Colon Carcinoma Metastatic in the Brain (tissue), 2 donors: ENCODE measurements around the genes SDR42E2, PALB2 and PRKCB.

- PRO-cap, 2 experiments: no peak in any of the 2 experiments
Measured at GRCh38 chr16:22162193-22162790, at the start of gene SDR42E2. Gene SDR42E2, plus strand, starts transcription at chr16:22162506.

DNA sequence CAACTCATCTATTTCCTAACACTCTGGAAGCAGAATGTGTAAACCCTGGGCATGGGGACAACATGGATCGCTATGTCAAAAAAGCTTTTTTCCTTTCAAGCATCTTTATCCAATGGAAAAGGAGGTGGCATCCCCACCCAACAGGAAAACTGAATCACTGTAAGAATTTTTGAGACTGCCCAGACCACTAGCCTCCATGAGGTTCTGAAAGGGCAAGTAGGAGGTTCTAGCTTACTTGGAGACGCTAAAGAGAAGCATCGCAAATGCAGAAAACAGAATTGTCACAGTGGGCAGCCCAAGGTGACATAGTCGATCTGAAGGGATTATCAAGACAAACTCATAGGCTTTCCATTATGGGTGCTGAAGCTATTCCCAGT is 13.4 kb upstream of the EEF2K start:
- PRO-cap, 2 experiments: no peak in any of the 2 experiments

DNA sequence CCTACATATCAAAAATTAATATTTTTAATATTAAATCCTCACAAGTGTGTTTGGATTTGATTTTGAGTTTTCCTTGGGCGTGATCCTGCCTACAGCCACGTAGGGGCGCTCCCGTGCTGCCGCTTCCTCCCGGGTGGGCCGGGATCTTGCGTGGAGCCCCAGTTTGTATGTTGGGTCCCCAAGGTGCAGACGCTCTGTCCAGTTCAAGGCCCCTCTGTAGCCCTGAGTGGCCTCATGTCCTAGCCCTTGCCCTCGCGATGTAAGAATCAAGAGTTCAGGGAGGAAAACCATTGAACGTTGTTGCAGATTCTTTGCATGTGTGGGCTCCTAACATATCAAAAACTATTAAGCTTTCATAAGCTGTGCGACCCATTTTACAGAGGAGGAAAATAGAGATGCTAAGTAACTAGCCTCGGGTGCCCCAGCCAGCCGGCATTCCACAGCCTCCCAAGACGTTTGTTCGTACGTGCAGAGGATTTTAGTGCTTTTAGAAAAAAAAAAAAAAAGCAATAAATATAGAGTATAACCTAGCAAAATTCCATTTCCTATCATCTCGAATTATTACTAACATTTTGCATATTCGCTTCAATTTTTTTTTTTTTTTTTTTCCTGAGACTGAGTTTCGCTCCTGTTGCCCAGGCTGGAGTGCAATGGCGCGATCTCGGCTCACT is 10.0 kb upstream of the EEF2K start:
- PRO-cap, 2 experiments: no peak in any of the 2 experiments

DNA sequence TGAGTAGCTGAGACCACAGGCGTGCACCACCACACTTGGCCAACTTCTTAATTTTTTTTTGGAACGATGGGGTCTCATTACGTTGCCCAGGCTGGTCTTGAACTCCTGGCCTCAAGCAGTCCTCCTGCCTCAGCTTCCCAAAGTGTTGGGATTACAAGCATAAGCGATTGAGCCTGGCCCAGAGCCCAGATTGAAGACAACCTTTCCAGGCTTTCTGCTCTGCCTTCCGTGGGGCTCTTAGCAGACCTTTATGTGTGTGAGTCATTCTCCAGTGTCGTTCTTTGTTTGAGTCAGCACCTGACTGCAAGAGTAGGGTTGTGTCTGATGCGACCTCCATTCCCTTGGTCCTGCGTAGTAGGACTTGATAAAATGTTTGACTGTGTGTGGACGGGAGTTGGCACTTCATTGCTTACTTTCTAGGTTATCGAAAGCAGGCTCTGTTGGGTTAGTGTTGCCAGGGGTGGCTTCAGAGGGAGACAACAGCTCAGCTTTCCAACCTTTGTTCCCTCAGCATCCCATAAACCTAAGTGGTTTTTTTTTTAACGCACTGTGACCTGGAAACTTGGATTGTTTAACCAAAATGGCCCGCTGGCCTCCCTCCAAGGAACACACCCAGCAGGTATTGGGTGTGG is 26.4 kb downstream of the EEF2K start:
- PRO-cap, 2 experiments: peak in 1 of 2 experiments; most common minus-strand start position 283 of the sequence (in 1)

GRCh38 chr16:22355574-22356270 is 18.7 kb downstream of the CDR2 start:
- PRO-cap, 2 experiments: no peak in any of the 2 experiments

- PRO-cap, 2 experiments: peak in 1 of 2 experiments; most common plus-strand start chr16:22368704 (in 1)
Measured at GRCh38 chr16:22368219-22369015, 6.0 kb downstream of the CDR2 start.

DNA sequence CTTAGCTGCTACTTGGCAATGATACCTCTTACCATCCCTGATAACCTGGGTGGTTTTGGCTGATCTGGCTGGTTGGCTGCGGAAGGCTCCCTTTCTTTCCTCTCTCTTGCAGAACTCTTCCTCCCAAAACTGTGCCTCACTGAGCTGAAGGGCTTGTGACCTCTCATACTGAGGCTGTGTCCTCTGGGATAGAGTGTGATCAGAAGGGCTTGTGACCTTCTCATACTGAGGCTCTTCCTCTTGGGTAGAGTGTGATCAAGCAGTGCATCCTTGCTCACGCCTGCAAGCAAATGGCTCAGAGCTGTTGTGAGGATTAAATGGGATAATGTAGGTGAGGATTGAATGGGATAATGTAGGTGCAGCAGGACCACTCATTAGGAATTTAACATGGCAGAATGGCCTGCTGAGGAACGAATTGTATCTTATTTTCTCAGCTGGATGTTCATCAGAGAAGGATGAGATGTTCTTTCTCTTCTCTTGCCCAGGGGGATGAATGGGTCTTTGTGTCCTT is 130.2 kb upstream of the HS3ST2 start:
- PRO-cap, 2 experiments: no peak in any of the 2 experiments

DNA sequence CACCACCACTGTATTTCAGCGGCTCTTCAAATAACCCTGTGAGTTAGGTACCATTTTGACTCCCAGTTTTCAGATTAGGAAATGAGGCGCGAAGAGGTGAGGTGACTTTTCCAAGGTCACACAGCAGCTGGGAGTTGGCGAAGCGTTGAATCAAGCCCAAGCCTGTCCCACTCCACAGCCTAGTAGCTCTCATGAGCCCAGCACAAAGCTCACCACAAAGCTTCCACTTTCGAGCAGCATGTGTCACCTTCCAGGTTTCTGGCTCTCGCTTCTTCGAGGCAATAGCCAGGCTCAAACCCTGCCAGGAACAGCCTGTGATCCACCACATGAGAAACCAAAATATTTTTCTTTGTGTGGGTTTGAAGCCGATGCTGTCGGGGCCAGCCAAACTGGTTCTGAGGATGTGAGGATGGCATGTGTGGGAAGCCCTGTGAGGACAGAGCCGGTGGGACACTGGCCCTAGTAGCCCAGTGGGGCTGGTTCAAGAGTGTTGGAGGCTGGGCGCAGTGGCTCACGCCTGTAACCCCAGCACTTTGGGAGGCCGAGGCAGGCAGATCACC is 68.1 kb downstream of the COG7 start:
- PRO-cap, 2 experiments: no peak in any of the 2 experiments

DNA sequence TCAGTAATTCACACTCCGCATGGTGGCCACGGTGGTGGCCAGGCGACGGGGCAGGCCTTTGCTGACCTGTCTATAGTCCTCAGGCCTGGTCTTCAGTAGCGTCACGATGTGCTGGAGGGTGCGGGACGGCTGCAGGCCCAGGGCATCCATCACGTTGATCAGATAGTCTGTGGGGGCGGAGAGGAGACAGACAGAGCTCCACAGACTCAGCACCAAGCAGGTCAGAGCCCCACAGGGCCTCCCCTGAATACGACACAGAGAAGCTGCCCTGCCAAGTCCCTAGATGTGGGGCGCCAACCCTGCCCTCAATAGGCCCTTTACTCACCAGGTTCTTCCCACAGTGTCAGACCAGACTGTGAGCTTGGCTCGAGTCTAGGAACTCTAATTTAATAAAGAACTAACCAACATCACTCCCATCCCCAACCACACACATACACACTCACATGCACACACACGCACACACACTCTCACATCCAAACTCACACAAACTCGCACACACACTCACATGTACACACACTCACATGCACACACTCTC is 64.0 kb downstream of the COG7 start:
- PRO-cap, 2 experiments: no peak in any of the 2 experiments

- PRO-cap, 2 experiments: no peak in any of the 2 experiments
Measured at GRCh38 chr16:23488043-23488622, 22.2 kb downstream of the GGA2 start.

- PRO-cap, 2 experiments: no peak in any of the 2 experiments
Measured at GRCh38 chr16:23508509-23509567, 1.5 kb downstream of the GGA2 start.

- PRO-cap, 2 experiments: no peak in any of the 2 experiments
Measured at GRCh38 chr16:23596894-23597515, 889 bp upstream of the NDUFAB1 start.

DNA sequence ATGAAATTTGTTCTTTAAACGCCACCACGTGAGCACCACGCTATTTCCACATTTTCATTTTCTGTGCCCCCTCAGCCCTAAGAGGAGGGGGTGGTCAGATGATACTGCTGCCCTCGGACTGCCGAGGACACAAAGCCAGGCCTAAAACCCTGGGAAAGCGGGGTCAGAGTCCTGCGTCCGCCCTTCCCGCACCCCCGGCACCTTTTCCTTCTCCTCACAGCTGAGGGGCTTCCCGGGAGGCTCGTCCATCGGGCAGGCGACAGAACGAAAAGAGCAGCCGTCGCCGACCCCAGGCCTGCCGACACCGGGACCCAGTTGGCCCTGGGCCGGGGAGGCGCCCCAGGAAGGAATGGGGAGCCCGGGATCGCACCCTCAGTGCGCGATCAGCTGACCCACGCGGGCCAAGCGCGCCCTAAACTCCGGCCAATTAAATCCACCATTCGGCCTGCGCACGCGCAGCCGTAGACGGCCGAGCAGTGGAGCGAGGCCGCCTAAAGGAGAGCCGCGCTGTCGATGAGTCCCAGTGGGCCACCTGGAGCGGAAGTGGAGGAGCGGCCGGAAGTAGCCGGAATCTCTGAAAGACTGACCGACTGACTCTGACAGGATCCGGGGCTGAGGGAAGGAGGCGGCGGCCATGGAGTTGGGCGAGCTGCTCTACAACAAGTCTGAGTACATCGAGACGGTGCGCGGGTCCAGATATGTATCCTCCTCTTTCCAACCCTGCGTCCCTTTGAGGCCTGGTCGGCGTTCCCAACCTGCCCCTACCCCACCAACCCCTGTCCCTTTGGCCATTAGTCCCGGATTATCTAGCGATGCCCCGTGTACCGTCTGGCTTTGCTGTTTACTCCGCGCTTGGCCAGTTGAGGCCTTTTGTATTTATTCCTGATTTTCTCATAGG is at the start of gene PALB2:
Gene PALB2 (minus strand): TSS at position 402 of the 898 bp plus-strand sequence.
- PRO-cap, 2 experiments: peak in 2 of 2 experiments; most common plus-strand start position 535 of the sequence (in 2); most common minus-strand start position 389 of the sequence (in 2)

- PRO-cap, 2 experiments: no peak in any of the 2 experiments
Measured at GRCh38 chr16:23757773-23758220, 3.0 kb downstream of the CHP2 start.

- PRO-cap, 2 experiments: no peak in any of the 2 experiments
Measured at GRCh38 chr16:23758433-23758956, 3.7 kb downstream of the CHP2 start.

DNA sequence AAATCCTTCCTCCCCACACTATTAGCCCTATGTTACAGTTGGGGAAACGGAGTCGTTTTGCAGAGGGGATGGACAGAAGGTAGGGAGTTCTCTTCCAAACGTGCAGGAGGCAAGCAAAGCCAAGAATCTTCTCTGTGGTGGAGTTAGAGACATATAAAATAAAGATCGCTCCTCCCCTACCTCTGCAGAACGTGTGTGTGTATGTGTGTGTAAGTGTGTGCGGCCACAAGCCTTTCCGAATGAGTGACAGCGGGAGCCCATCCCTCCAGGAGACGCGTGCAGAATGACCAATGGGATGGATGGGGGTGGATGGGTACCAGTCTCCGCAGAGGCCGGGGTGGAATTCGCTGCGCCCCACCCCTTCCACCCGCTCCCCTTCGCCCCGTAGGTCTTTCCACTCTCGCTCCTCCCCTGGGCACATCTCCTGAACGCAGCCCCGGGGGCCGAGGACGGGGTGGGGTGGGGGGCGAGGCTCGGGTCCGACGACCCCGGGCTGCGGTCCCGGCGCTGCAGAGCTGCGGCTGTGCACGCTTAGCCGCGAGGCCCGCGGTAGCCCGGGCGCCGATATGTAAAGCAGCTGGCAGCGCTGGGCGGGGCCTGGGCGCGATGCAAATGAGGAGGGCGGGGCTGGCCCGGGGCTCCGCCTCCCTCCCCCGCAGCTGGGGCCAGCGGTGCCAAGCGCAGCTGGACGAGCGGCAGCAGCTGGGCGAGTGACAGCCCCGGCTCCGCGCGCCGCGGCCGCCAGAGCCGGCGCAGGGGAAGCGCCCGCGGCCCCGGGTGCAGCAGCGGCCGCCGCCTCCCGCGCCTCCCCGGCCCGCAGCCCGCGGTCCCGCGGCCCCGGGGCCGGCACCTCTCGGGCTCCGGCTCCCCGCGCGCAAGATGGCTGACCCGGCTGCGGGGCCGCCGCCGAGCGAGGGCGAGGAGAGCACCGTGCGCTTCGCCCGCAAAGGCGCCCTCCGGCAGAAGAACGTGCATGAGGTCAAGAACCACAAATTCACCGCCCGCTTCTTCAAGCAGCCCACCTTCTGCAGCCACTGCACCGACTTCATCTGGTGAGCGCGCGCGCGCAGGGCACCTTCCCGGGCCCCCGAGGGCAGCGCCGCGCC is at the start of gene PRKCB:
Gene PRKCB (plus strand): TSS at position 687 of the 1,106 bp plus-strand sequence.
- PRO-cap, 2 experiments: peak in 1 of 2 experiments; most common plus-strand start position 687 of the sequence (in 1)

DNA sequence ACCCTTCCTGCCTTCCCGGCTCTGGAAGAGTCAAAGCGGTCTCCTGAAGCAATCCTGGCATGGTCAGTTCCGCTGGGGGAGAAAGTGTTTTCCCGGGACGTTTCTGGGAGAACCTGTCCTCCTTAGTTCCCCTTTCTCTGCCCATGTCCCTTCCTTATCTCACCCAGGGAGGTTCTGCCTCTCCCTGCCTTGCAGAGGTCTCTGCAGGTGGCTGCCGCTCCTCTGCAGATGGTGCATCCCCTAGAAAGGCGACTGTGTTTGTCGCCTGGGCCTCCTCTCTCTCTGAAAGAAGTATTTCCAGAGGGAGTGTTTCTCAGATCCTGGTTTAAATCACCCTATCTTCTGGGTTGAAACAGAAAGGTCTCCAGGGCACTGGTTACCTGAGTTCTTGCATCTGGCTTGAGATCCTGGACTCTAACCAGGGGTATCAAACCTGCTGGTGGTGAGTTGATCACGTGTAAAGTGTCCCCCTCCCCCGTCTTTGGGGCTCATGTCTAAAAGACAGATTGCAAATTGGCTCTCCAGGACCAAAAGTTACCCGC is 1.9 kb downstream of the PRKCB start:
- PRO-cap, 2 experiments: no peak in any of the 2 experiments

- PRO-cap, 2 experiments: no peak in any of the 2 experiments
Measured at GRCh38 chr16:23840168-23840801, 4.5 kb downstream of the PRKCB start.

DNA sequence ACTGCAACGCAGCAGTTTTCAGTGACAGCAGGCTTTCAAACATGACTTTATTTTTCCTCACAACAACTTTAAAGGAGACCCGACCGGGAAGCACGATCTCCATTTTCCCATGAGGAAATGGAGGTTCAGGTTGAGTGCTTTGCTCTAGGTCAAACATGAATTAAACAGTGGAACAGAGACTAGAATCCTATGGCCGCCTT is 25.8 kb downstream of the CACNG3 start:
- PRO-cap, 2 experiments: no peak in any of the 2 experiments

DNA sequence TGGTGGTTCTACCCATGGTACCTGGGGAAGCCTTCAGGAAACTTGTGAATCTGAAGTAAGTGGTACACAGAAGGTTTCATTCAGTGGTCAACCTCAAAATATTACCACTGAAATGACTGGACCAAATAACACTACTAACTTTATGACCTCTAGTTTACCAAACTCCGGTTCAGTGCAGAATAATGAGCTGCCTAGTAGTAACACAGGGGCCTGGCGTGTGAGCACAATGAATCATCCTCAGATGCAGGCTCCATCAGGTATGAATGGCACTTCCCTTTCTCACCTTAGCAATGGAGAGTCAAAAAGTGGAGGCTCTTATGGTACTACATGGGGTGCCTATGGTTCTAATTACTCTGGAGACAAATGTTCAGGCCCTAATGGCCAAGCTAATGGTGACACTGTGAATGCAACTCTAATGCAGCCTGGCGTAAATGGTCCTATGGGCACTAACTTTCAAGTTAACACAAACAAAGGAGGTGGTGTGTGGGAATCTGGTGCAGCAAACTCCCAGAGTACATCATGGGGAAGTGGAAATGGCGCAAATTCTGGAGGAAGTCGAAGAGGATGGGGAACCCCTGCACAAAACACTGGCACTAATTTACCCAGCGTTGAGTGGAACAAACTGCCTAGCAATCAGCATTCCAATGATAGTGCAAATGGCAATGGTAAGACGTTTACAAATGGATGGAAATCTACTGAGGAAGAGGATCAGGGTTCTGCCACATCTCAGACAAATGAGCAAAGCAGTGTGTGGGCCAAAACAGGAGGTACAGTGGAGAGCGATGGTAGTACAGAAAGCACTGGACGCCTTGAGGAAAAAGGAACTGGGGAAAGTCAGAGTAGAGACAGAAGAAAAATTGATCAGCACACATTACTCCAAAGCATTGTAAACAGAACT is 55.6 kb upstream of the SLC5A11 start:
- PRO-cap, 2 experiments: no peak in any of the 2 experiments